Esophagus muscularis mucosa (tissue), 4 donors: ENCODE measurements around the gene AHSG.

DNA sequence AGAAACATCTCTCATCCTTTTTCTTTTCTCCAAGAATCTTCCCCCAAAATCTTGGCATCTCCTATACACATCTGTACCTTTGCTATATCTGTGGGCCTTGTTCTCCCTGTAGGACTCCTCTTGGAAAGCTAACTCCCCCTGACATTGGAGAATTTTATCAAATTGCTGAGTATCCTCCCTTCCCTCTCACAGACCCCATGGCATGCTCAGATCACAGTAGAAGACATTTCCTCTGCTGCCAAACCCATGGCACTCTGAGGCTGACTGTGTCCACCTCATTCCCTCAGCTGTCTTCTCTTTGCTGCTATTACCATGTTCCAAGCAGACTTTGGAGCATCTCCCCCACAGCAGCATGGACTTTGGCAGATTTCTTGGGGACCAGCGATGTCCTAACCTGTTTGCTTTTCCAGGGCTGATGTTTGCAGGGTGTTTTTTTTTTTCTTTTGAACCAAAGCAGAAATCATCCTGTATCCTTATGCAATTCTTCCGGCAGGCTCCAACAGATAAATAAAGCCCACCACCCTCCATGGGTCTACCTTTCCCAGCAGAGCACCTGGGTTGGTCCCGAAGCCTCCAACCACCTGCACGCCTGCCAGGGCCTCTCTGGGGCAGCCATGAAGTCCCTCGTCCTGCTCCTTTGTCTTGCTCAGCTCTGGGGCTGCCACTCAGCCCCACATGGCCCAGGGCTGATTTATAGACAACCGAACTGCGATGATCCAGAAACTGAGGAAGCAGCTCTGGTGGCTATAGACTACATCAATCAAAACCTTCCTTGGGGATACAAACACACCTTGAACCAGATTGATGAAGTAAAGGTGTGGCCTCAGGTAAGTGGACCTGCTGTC is at the start of gene AHSG:
TSS of gene AHSG (plus strand) at position 533 of the 845 bp plus-strand sequence.
- PRO-cap = no peak
- RAMPAGE, long total RNA, 4 experiments = no peak in any of the 4 experiments

DNA sequence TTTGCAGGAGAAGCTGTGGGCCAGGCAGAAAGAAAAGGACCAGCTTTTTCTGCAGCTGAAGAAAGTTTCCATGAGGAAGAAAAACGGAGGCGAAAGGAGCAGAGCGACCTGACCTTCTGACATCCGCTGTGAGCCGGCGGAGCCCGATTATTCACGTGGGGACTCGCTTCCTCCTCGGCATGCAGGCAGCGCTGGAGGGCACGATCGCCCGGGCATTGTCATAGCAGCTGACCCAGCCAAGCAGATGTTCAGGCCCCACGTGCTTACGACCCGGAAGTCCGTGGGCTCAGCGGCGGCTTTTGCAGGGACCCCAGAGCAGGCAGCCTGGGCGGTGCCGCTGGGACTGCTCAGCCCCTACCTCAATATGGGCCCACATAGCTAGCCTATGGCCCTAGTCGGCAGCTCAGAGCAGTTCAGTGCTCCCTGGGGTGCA is 10.6 kb upstream of the EIF4A2 start:
- PRO-cap = bidirectional peak, plus-strand start at position 289 of the sequence, minus-strand start at position 128 of the sequence
- RAMPAGE, long total RNA, 4 experiments = no peak in any of the 4 experiments

- PRO-cap = no peak
- RAMPAGE, long total RNA, 4 experiments = no peak in any of the 4 experiments
Observed at GRCh38 chr3:186785486-186786112, 2.2 kb downstream of the EIF4A2 start.

- PRO-cap = no peak
- RAMPAGE, long total RNA, 4 experiments = no peak in any of the 4 experiments
Observed at GRCh38 chr3:186888555-186888971, 41.8 kb upstream of the ST6GAL1 start.

GRCh38 chr3:186893119-186893873 is 37.0 kb upstream of the ST6GAL1 start:
- PRO-cap = no peak
- RAMPAGE, long total RNA, 4 experiments = no peak in any of the 4 experiments

DNA sequence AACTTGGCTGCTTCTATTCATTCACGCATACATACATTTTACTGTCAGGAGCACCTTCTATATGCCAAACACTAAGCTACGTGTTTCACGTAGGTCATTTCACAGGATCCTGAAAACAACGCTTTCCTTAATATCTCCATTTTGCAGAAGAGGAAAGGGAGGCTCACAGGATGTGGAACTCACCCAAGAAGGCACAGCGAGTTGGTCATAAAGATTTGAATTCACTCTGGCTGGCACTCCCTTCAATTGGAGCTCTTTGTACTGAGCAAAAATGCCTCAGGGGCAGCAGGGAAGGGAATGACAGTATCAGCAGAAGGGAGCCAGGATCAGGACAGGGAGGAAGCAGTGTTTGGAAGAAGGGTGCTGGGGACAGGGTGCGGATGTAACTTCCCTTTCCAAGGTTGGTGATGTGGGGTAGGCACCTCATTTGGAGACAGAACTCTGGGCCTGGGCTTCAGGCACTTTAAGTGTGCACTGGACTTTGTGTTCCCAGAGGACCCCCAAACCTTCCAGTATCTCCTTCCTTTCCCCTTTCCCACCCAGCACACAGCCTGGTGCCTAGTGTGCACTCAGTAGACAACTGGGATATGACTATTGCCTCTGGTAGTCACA is 1.1 kb upstream of the ST6GAL1 start:
- PRO-cap = no peak
- RAMPAGE, long total RNA, 4 experiments = no peak in any of the 4 experiments

DNA sequence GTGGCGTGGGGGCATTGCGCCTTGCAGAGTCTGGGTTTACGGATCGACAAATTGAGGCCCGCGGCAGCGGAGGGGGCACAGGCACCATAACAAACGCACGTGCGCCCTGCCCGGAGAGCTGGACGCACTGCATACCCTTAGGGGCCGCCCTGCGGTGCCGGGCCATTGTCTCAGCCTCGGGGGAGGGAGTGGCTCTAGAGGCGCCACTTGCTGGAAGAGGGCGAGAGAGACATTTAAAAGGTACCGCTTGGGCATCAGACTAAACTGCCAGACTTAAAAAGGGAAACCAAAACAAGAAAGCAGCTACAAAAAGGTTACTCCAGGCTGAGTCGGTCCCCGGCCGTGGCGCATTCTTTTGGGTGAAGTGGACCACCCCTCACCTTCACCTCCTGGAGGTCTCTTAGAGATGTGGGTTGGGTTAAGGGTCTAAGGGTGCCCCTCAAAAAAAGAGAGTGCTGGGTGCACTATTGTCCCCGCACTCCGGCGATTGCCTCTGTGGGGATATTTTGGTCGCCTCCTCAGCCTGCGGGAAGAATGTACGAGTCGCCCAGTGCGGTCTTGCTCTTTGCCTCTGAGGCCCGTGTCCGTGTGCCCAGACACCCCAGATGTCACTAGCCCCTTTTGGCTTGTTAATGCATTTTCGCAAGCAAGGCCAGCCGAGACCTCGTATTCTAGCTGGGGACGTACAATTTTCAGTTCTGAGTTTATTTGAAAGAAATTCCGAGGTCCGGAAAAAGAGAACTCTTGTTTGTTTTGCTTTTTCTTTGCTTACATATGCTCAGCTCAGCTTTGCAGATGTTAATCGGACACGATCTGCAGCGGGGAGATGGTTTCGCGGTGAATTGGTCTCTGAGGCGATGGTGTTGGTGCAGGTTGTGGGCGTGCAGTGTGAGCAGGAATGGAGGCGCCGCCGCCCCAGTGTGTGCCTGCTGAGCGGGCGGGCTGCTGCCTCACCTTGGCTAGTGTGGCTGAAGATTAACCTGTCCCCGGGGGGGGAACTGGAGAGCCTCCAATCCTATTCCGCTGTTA is 1.1 kb downstream of the ST6GAL1 start:
- PRO-cap = bidirectional peak, plus-strand start at position 203 of the sequence, minus-strand start at position 129 of the sequence; unidirectional peak, minus-strand start at position 966 of the sequence
- RAMPAGE, long total RNA, 4 experiments = no peak in any of the 4 experiments

GRCh38 chr3:186956020-186956749 is 25.9 kb downstream of the ST6GAL1 start:
- PRO-cap = no peak
- RAMPAGE, long total RNA, 4 experiments = no peak in any of the 4 experiments

GRCh38 chr3:186974509-186975692 is 44.6 kb downstream of the ST6GAL1 start:
- PRO-cap = no peak
- RAMPAGE, long total RNA, 4 experiments = no peak in any of the 4 experiments

GRCh38 chr3:186991612-186992408 is 61.5 kb downstream of the ST6GAL1 start:
- PRO-cap = no peak
- RAMPAGE, long total RNA, 4 experiments = no peak in any of the 4 experiments

DNA sequence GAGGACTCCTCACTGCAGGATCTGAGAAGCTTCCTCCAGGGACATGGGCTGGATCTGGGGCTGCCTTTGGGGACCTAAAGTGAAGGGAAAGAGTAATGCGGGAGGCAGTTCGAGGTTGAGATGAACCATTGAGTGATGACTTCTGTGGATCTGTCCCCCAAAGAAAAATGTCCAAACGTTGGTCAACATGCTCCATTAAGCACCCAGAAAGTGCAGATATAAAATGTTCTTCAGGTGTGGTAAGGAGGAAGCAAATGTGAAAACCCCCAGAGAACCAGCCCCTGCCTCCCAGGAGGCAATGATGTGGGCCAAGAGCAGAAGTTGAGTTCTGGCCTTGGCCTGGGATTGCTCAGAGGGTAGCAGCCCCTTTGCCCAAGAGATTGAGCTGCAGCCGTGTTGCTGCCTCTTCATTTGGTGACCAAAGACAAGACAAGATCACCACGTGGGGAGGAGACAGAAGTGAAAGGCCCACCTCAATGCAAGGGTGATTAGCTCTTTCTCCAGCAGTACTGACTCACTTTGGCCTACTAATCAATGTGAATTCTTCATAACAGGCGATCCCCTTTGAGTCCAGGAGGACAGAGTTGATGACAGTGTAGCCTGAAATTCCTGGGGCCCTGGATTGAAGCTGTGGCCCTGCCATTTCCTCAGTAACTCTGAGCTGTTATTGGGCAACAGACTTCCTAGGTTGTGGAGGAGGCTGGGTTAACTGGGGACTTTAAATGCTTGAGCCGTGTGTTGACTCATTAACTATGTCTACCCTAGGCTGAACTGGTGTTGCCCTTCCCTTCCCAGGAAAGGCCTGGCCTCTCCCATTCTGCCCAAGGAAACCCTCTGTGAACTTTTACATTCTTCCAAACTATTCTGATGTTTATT is 86.4 kb downstream of the ST6GAL1 start:
- PRO-cap = no peak
- RAMPAGE, long total RNA, 4 experiments = no peak in any of the 4 experiments

GRCh38 chr3:187078002-187078569 is 61.2 kb downstream of the RPL39L start:
- PRO-cap = no peak
- RAMPAGE, long total RNA, 4 experiments = no peak in any of the 4 experiments

DNA sequence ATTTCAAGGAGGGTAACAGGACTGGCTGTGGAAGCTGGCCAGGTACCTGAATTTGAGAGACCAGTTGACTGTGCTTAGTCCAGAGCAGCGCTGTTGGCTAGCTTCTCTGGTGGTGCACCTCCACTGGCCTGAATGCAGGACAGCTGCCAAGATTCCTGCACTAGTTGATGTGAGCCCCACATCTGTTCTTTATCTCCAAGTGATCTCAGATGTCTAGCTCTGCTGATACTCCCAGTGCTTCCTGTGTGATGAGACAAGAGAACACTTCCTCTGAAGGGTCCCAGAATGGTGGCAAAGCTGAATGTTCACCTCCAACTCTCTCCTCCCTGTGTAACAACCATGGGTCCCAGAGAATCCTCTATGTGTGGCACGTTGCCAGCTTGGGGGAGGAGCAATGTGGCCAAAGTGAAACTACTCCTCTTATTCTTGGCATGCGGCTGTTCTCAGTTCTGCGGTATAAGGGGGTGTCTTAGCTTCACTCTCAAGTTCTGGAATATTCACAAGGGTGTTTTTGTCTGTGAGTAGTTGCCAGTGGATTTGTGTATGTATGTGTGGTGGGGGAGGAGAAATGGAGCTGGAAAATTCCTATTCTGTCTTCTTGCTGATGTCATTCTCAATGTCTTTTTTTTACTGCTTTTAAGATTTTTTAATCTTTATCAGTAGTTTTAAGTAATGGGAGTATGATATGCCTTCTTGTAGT is 37.6 kb downstream of the RPL39L start:
- PRO-cap = no peak
- RAMPAGE, long total RNA, 4 experiments = no peak in any of the 4 experiments

GRCh38 chr3:187274887-187275422 is 16.6 kb downstream of the MASP1 start:
- PRO-cap = no peak
- RAMPAGE, long total RNA, 4 experiments = no peak in any of the 4 experiments

DNA sequence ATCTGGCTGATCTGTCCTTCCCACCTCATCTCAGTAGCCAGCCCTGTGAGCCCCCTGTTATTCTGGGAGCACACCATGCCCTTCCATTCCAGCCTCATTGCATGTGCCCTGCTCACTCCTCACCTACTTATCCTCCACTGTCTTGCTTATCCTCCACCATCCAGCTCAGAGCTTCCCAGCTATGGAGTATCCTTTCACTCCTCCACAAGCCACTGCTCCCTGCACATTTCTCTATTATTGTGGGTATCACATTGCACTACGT is 4.4 kb downstream of the MASP1 start:
- PRO-cap = no peak
- RAMPAGE, long total RNA, 4 experiments = no peak in any of the 4 experiments

GRCh38 chr3:187292186-187292581 is 647 bp upstream of the MASP1 start:
- PRO-cap = no peak
- RAMPAGE, long total RNA, 4 experiments = no peak in any of the 4 experiments

- PRO-cap = no peak
- RAMPAGE, long total RNA, 4 experiments = no peak in any of the 4 experiments
Observed at GRCh38 chr3:187369593-187370216, 1.5 kb downstream of the RTP4 start.

DNA sequence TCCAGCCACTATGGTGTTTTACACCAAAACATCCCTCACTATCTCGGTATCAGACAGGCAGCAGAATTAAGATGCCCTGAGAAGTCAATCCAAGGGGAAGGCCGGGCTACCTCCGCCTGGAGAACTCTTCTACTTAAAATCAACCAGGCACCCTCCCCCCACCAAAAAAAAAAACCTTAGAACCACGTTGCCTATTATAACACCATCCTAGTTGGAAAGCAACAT is 3.5 kb downstream of the BCL6 start:
- PRO-cap = no peak
- RAMPAGE, long total RNA, 4 experiments = no peak in any of the 4 experiments

- PRO-cap = no peak
- RAMPAGE, long total RNA, 4 experiments = no peak in any of the 4 experiments
Observed at GRCh38 chr3:187747811-187748518, 2.7 kb upstream of the BCL6 start.

GRCh38 chr3:188036644-188037156 is 117.3 kb upstream of the LPP start:
- PRO-cap = no peak
- RAMPAGE, long total RNA, 4 experiments = no peak in any of the 4 experiments